Helper T cell (primary cell): ENCODE measurements around the genes CHD6 and MYBL2.

DNA sequence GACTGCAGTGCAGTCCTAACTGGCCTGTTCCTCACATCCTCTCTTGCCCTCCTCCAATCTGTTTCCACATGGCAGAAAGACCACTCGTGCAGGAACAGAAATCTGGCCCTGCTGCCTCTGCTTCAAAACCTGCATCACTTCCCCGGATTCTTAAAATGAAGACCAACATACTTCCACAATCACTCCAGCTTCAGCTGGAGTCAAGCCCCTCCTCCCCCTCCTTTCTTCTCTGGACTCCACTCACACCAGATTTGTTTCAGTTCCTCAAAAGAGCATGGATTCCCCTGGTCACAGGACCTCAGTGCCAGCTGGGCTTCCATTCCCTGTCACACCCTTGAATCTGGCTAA, 802.3 kb downstream of the MAFB start:
- PRO-cap, 2 experiments: no peak in any of the 2 experiments

DNA sequence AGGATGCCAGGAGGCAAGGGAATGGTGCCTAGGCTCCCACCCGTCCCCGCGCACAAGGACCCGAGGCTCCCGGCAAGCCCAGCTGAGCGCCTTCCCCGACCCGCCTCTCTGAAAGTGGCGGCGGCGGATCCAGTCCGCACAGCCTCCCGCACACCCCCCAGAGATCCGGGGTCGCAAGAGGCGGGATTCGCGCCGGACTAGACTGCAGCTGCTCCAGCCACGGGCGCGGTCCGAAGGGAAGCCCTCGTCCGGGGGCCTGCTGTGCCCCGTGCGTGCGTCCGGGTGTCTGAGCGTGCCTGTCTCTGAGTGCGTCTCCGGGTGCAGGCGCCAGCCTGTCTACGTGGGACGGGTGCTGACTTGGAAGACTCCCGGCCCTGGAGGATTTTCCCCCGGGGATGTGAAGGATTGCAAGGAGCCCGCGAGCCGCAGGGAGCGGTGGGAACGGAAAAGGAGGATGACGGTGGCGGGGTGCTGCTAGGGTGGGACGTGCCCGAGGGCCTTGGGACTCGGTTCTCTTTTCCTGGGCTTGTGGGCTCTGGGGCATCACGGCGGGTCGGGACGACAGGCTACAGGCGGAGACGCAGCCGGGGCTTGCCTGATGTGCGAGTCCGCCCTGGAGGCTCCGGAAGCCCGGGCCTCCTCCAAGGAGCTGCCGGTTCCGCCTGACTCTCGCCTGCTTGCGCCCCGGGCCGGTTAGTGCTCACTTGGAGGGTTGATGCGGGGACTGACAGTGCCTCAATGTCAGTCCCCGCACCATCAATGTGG, 5.8 kb downstream of the MAFB start:
- PRO-cap, 2 experiments: no peak in any of the 2 experiments

DNA sequence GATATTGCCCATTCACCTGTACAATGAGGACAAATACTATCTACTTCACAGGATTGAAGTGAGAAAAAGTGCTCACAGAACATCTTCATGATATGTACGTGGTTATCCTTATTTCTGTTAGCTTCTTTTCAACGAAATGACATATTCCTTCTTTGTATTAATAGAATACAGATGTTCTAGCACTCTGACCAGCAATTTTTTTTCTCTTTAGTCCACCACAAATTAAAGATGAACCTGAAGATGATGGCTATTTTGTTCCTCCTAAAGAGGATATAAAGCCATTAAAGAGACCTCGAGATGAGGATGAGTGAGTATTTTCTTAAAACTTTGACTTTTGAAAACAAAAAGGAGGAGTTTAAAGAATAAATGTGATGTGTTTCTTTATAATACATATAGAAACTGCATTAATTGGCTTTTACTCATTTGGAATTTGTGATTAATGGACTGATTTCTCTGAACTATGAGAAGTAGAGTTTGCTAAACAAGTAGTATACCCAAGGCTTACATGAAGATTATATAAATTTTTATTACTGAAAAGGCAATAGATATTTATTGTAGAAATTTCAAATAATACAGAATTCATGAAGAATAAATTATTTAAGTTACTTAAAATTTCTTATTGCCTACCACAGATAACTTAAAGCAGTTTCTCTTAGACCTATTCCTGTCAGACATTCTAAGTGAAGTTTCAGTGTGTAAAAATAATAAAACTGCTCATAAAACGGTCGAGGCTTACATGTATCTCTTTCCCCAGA, 51.4 kb downstream of the TOP1 start:
- PRO-cap, 2 experiments: no peak in any of the 2 experiments

DNA sequence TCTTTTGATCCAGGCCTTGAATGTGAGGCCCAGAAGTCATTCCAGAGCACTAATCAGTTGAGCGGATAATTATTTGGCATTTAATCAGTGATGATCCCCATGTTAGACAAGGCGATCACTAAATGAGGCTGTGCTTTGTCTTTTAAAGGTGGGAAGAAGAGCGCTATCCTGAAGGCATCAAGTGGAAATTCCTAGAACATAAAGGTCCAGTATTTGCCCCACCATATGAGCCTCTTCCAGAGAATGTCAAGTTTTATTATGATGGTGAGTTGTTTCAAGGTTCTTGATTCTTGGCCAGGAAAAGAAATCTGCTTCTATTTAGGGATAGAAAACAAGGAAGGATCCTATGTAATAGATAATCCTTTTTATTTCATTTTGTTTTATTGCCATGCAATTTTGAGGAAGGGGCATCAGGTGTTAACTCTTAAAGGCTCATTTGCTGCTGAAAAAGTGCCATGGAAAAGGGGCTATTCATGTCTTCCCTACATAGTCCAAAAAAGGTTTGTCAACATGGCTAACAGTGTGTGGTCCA, 45.0 kb upstream of the PLCG1 start:
- PRO-cap, 2 experiments: no peak in any of the 2 experiments

DNA sequence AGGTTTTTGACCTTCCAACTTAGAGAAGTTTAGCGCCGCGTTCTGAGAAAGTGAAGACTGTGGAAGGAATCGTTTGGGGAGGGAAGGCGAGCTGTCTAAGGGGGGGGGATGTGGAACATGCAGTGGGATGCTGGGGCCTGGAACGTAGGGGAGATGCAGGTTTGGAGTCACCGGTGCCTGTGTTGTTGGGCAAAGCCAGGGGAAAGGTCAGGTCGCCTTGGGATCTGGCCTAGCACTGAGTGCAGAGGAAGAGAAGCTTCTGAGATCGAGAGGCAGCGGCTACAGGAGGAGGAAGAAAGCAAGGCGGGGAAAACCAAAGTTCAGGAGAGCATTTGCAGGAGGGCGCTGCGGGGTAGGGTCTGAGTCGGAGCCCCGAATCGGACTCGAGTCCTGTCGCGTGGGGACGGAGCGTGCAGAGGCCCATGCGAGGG, 1.1 kb upstream of the PLCG1 start:
- PRO-cap, 2 experiments: no peak in any of the 2 experiments

- PRO-cap, 2 experiments: peak in 2 of 2 experiments; most common minus-strand start chr20:41150794 (in 2)
These were observed 13.3 kb downstream of the PLCG1 start for GRCh38 chr20:41150485-41151290.

GRCh38 chr20:41168421-41169326, 31.3 kb downstream of the PLCG1 start:
- PRO-cap, 2 experiments: no peak in any of the 2 experiments

GRCh38 chr20:41261944-41262403, 55.6 kb downstream of the ZHX3 start:
- PRO-cap, 2 experiments: no peak in any of the 2 experiments

GRCh38 chr20:41284408-41285311, 32.9 kb downstream of the ZHX3 start:
- PRO-cap, 2 experiments: no peak in any of the 2 experiments

DNA sequence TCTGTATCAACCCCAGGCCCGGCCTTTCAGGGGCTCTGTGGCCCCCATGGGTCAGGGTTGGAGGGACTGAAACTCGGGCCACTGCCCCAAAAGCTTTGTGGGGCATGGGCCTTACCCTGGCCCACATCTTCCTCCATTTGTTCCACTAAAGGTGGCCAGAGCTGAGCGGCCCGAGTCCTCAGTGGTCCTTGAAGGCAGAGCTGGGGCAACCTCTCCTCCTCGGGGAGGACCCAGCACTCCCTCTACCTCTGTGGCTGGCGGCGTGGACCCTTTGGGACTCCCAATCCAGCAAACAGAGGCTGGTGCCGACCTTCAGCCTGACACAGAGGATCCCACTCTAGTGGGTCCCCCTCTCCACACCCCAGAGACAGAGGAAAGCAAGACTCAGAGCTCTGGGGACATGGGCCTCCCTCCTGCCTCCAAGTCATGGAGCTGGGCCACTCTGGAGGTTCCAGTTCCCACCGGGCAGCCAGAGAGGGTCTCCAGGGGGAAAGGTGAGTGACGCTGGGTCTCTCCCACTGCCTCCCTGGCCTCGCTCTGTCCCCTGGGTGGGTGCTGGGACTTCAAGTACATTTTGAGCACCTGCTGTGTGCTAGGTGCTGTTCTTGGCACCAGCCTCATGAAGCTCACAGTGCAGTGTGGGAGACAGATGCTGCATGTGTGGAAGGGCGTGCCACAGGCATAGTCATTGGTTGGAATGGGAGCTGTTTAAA, 9.4 kb downstream of the LPIN3 start:
- PRO-cap, 2 experiments: no peak in any of the 2 experiments

- PRO-cap, 2 experiments: no peak in any of the 2 experiments
These were observed 108.5 kb downstream of the CHD6 start for GRCh38 chr20:41509629-41510166.

DNA sequence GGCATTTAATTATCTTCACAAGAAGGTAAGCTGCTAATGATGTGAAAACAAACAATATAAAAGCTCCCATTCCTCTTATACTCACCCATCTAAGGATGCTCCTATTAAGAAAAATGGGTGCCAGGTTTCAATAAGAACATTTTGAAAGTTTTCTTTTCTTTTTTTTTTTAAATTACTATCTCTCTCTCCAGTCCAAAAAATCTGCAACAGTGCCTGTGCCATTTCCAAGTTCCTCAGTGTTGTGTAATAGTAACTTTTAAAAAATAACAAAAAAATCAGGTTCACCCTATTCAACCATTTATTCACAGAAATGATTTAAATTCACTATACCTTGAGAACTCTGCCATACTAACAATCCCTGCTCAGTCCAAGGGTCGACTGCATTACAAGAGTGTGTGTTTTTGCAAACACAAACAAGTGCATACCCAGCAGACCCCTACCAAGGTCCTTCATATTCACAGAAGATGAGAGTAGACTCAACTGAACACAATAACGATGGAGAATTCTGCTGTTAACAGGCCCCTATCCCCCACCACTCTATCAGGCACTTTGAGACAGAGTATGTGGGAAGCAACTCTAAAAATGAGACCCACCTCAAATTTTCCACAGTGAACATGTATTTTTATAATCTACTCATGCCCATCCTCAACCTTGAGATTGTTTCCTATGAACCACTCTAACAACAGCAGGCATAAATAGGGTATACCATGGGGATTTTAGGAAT, 60.8 kb downstream of the CHD6 start:
- PRO-cap, 2 experiments: no peak in any of the 2 experiments

DNA sequence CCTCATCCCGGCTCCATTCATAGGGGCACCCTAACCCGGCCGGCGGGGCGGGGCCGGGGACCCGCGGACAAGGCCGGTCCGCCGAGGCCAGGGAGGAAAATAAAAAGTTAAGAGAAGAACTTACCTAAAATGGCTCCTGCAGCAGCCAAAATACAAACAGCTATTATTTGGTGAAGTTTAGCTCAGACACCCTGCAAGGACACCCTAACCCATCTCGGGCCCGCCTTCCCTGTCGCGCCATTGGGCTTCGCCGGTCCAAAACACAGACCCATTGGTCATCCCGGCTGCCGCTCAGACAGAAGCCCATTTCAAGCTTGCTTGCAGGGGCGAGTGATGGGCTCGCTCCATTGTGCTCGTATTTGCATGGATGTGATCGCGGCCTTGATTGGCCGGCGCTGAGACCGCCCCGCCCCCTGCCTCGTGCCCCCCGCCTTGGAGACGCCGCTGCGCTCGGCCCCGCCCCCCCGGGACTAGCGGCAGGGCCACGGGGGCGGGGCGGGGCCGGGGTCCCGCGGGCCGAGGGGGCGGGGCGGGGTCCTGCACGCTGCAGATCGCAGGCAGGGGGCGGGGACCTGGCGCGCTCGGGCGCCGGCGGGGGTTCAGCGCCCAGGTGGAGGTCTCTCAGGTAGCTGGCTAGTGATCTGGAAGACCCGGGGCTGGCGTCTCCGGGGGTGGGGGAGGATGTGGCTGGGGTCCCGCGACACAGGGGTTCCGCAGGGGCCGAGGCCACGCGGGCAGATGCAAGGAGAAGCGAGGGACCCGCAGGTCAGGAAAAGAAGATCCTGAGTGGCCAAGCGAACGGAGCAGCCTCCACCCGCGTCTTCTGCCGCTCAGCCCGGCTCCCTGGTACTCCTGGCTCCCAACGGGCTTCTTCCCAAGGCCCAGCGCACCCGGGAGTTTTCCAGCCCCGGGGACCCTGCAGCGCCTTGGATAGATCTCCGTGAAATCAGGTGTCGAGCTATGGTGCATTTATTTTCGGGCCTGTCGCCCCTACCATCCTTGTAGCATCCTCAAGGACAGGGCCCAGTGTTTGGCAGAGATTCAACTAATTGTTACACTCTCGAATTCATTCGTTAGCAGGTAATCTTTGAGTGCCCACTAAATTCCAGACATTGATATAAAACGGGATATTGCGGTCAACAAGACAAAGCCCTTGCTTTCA, at the start of gene CHD6:
Gene CHD6, minus strand, starts transcription at position 162 of the 1,162 bp plus-strand sequence.
- PRO-cap, 2 experiments: peak in 2 of 2 experiments; most common plus-strand start position 170 of the sequence (in 1); most common minus-strand start position 158 of the sequence (in 2)

- PRO-cap, 2 experiments: no peak in any of the 2 experiments
These were observed 32.2 kb upstream of the CHD6 start for GRCh38 chr20:41650172-41650995.

- PRO-cap, 2 experiments: no peak in any of the 2 experiments
These were observed 662 bp upstream of the SRSF6 start for GRCh38 chr20:43457135-43457333.

GRCh38 chr20:43458543-43459552, 1.2 kb downstream of the SRSF6 start:
- PRO-cap, 2 experiments: peak in 2 of 2 experiments; most common plus-strand start chr20:43458832 (in 1); most common minus-strand start chr20:43458681 (in 1)

GRCh38 chr20:43583785-43584248, 6.9 kb upstream of the IFT52 start:
- PRO-cap, 2 experiments: no peak in any of the 2 experiments

- PRO-cap, 2 experiments: peak in 2 of 2 experiments; most common plus-strand start chr20:43590219 (in 2)
These were observed 746 bp upstream of the IFT52 start for GRCh38 chr20:43590007-43590375.

GRCh38 chr20:43666747-43667352, at the start of gene MYBL2:
MYBL2 (plus strand) TSS chr20:43667114.
- PRO-cap, 2 experiments: peak in 2 of 2 experiments; most common plus-strand start chr20:43667114 (in 2); most common minus-strand start chr20:43666913 (in 1)

DNA sequence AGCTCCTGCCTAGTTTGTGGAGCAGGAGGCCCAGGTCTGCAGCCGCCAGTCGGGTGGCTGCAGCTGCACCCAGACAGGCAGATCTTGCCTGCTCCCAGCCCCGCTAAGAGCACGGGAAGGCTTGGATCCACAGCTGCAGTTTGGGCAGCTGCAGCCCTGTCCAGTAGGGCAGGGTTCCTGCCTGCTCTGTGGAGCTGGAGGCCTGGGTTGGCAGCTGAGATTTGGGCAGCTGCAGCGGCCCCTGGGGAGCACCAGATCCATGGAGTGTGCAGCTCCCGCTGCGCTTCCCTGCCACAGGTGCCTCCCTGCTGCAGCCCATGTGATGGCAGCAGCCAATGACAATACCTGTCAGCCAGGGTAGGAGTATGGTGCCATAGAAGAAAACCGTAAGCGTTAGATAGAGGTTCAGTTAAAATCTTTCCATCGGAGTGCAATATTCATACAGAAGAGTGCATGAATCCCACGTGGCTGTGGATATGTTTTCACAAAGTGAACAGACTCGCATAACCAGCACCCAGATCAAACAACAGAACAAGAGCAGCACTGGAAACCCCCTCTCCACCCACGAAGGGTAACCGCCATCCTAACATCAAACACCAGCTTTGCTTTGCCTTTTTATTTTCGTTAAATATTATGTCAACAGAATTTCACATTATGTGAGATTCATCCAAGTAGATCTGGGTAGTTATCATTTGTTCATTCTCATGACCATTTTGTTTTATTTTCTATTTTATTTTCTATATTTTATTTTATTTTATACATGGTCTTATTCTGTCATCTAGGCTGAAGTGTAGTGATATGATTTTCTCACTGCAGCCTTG, 4.8 kb downstream of the GTSF1L start:
- PRO-cap, 2 experiments: peak in 1 of 2 experiments; most common plus-strand start position 408 of the sequence (in 1); most common minus-strand start position 268 of the sequence (in 1)